ENCODE measurements around the genes SIGLEC5, SIGLEC14 and ZNF613.

- PRO-cap: no peak
Observed at GRCh38 chr19:51365411-51366011, 677 bp downstream of the ETFB start.

GRCh38 chr19:51393750-51394778, 3.7 kb upstream of the C19orf84 start:
- PRO-cap: unidirectional peak, minus-strand start at chr19:51394123; bidirectional peak, plus-strand start at chr19:51394487, minus-strand start at chr19:51394218

DNA sequence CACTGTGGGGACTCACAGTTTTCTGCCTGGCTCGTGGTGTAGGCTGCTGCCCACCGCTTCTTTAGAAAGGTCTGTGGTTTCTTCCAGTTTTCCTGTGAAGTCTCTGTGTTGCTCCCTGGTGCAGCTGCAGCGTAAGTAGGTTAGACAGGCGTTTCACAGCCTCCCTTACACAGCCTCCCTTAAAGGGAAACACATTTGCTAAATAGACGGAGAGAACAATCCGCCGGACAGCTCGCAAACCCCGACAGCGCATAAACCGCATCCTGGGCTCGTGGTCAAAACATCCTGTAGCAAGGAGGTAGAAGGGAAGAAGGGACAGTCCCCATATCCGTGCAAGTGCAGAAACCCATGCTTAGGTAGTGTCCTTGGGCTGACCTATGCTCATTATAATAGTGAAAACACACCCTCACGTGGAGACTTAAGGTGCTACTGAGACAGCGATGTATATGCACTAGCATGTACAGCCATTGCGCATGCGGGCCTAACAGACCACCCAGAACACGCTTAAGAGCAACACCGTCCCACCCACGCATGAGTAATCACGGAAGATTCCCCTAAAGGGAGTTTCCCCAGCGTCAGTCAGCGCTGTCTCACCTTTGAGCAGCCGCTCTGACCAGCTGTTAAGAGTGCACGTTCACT, 16.7 kb downstream of the SIGLEC8 start:
- PRO-cap: no peak

- PRO-cap: no peak
Observed at GRCh38 chr19:51630385-51630816, at the start of gene SIGLEC5. SIGLEC5 (minus strand) TSS chr19:51630401.

GRCh38 chr19:51646662-51646997, at the start of gene SIGLEC14:
SIGLEC14 (minus strand) TSS chr19:51646825.
- PRO-cap: no peak

GRCh38 chr19:51690181-51690708, 2.9 kb upstream of the SPACA6 start:
- PRO-cap: unidirectional peak, minus-strand start at chr19:51690414

GRCh38 chr19:51694262-51694569, 1.1 kb downstream of the SPACA6 start:
- PRO-cap: no peak

DNA sequence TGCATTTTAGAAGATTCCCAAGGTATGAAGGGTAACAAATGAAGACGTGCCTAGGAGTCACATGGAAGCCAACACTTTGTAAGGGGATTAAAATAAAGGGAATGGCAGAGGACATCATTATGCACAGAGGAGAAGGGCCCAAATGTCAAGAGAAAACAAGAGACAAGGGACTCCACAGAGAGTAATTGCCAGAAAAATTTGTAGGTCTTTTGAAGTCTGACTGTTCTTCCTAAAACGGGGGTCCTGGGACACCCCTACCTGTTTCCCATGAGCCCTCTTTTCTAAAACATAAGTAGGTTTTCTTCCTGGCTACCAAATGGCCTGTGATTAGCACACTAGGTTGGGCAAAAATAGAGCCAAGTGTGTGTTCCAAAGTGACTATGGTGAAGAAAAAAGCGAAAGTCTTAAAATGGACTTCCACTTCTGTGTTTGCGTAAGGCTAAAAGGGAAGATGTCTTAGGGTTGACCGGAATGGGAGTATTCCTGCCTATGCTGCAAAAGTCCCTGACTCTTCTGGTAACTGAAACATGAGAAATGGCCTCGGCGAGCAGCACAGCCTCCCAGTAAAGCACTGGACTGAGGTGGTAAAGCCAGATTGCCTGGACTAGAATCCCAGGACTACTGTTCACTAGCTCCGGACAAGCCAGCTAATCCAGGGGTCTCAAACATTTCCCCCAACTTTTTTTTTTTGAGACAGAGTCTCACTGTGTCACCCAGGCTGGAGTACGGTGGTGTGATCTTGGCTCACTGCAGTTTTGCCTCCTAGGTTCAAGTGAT, 2.4 kb upstream of the FPR1 start:
- PRO-cap: unidirectional peak, plus-strand start at position 528 of the sequence

DNA sequence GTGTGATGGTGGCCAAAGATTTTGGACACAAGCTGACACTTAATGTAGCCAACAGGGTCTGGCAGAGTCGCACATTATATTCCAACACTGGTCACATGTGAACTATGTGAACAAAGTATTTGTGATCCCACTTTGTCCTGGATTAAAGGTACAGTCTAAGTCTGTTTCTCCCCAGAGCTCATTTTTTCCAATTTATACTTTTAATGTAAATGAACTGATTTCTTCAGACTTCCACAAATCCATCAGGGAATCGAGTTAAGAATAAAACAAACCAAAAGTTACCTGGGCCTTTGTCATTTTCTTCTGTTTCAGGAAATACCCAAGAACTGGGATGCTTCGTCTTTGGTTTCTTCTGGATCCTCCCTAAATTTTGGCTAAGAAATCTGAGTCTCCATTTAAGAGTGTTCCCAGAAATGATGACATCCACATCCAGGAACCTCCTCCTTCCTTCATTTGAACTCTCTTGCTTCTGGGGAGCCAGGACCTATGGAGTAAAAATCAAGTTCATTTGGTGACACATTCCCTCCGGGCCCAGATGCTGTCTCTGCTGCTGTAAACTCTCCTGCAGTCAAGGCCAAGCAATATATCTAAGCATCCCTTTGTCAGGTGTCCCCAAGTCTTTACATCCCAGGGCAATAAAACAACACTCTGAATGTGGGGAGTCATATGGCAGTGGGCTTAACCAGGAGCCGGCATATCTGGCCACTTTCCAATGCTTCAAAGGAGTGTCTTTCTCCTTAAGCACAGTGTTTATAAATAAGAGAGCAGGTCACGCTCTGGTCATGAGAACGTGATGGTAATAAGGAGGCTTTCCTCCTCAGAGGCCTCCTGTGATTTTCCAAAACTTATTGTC, 4.8 kb downstream of the ZNF649 start:
- PRO-cap: no peak

DNA sequence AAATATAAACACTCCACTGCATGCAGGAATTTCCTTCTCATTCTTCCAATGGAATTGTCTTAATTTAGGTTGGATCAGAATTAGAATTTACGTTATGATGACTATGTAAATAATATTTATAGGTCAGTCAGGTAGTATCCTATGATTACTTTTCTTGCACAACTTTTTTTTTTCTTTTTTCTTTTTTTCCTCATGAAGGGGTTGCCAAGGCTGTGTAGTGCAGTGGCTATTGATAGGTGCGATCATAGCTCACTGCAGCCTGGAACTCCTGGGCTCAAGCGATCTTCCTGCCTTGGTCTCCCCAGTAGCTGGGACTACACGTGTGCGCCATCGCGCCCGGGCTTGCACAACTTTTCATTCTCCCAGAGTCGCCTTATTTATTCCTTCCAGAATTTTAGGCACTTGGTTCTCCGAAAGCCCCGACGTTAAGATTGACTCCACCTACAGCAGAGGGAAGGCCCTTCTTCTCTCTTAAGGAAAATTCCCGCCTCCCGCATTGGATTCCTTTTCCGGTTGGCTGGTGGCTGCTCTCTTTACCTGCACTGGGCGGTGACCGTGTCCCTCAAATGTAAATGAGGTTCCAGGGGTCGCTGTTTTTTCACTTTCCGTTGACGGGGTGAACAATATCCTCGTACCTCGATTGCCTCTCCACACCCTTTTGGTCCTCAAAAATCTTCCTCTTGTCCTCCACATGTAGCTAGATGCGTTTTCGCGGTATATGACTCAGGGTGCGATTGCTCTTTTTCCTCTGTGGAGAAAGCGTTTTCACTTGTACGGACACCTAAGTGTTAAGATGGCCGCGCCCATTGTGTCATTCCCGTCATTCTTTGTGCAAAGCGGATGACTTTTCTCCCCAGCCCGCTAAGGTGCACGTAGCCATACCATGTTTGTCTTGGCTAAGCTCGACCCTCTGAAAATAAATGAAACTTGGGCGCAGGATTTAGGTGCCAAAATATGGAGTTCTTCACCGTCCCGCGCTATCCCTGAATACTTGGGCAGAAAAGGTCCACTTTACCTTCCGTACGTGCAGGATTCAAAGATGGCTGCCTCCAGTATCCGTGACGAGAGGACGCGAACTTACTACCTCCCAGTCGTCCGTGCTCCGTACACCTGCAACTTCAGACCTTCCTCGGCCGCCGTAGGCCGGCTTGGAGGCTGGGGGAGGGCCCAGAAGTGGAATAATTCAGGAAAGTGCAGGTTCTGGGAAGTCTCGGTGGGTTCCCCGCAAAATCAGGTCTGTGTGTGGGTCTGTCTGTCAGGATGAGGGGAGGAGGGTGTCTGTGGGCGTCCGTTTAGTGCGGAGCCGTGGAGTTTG, at the start of gene ZNF613:
Gene ZNF613 (plus strand): TSS at position 1,166 of the 1,315 bp plus-strand sequence.
- PRO-cap: bidirectional peak, plus-strand start at position 565 of the sequence, minus-strand start at position 427 of the sequence; unidirectional peak, plus-strand start at position 1,153 of the sequence

GRCh38 chr19:51927622-51927861, 270 bp downstream of the ZNF613 start:
- PRO-cap: no peak

DNA sequence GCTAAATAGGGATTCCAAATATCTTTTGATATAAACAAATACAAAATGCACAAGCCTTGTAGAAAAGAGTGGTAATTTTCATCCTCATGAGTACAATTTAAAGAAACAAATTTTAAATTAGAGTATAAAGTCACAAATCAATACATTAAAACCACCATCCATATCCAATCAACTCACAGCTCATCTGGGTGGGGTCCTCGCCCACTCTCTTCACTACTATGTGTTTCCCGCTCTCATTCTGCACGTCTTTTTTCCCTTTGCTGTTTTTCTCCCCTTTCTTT, 1.5 kb downstream of the ZNF616 start:
- PRO-cap: no peak

DNA sequence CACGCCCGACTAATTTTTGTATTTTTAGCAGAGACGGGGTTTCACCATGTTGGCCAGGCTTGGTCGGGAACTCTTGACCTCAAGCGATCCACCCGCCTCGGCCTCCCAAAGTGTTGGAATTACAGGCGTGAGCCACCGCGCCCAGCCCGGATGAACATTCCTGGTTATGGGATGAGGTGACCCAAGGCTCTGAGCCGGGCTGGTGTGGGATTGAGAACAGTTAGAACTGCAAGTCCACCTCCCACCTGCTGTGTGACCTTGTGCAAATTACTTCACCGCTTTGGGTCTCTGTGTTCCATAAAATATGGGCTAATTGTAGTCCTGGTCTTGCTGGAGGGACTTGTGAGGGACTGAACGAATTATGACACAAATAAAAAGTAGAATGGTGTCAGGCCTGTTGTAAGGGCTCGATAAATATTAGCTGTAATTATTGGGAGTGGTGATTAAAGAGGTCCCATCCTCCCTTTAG, 1.2 kb downstream of the PPP2R1A start:
- PRO-cap: no peak

GRCh38 chr19:52201566-52201864, 11.7 kb downstream of the PPP2R1A start:
- PRO-cap: no peak

- PRO-cap: no peak
Observed at GRCh38 chr19:52230876-52231517, 38.4 kb upstream of the ZNF766 start.

DNA sequence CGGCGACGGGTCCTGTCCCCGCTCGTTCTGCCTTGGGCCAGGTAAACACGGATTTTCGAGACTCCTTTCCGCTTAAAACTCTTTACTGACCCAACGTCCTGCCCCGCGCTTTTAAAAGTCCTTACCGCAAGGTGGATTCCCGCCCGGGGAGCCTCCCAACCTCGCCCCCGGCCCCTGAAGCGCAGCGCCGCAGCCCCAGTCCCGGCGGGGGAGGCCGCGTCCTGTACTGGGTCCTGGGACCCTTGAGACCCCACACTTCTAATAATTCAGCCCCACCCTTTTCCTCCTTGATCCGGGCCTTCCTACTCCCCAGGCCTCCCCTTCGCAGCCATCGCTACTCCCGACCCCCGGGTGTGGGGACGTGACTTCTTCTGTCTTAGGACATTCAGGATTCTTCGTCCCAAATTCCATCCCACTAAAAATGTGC, 436 bp downstream of the ZNF610 start:
- PRO-cap: no peak

DNA sequence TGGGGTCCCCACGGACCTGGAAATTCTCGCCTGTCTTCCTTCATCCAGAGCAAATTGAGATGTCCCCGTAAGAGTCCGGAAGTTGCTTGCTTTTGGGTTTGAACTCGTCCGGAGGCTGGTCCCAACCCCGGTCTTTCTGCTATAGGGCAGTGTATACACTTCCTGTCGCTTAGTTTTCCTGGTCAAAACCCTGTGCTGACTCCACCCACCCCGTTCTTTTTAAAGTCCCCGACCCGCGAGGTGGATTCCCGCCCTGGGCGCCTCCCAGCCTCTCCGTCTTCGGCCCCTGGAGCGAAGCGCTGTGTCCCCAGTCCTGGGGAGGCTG, 8.6 kb downstream of the ZNF808 start:
- PRO-cap: bidirectional peak, plus-strand start at position 213 of the sequence, minus-strand start at position 117 of the sequence

GRCh38 chr19:52601647-52602556, 31.8 kb downstream of the ZNF701 start:
- PRO-cap: no peak

DNA sequence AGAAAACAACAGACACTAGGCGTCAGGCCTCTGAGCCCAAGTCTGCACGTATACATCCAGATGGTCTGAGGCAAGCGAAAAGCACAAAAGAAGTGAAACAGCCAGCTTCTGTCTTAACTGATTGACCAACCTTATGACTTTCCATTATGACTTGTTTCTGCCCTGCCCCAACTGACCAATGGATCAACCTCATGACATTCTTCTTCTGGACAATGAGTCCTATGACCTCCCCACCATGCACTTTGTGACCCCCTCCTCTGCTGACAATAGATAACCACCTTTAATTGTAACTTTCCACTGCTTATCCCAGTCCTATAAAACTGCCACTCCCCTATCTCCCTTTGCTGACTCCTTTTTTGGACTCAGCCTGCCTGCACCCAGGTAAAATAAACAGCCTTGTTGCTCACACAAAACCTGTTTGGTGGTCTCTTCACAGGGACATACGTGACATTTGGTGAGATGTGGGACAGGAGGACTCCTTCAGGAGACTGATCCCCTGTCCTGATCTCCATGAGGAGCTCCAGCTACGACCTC, 50.6 kb downstream of the ZNF701 start:
- PRO-cap: no peak

DNA sequence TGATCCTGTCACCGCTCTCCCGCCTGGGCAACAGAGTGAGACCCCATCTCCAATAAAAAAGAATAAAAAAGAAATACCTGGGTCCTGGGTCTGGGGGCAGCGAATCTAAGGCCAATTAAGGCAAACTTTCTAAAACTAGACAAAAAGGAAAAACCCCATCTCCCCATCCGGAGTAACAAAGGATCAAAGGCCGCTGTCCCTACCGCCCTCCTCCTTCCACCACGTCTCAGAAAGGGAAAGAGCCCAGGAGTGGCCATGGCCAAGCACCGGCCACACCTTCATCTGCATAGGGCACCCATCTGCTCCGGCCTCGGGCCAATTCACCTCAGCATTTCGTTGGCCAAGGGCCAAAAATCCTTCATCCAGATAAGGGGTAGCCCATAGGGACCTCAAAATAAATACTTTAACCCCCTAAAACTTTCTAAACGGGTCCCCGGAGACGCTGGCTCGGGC, 750 bp downstream of the ZNF320 start:
- PRO-cap: no peak